Thyroid gland (tissue), 7 donors: Measurements from ENCODE around the gene COLQ.

- PRO-cap, 2 experiments: no peak in any of the 2 experiments
- RAMPAGE, long total RNA, 5 experiments: no peak in any of the 5 experiments
These were observed 74.2 kb downstream of the LSM3 start for GRCh38 chr3:14252683-14253342.

DNA sequence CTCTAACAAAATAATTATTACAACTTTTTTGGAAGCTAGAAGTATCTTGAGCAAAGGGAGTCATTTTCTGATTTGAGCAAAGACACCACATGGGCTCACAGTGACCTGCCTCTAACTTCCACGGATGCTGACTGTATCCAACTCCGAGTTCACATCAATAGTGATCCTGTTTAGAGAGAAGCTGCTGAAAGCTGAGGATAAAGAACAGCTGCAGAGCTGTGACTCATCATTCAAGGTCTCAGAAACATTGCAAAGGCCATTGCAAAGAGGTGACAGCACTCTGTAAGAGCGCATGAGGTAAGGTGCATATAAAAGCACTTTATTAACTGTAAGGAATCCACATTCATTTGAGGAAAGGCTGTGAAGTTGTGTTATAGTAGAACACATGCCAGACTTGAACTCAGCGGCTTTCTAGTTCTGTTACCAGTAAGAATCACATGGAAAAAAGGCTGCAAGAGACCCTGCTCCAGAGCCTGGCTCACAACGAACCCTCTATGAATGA is 111.0 kb downstream of the LSM3 start:
- PRO-cap, 2 experiments: no peak in any of the 2 experiments
- RAMPAGE, long total RNA, 5 experiments: no peak in any of the 5 experiments

GRCh38 chr3:14421040-14421903 is 18.9 kb downstream of the SLC6A6 start:
- PRO-cap, 2 experiments: no peak in any of the 2 experiments
- RAMPAGE, long total RNA, 5 experiments: no peak in any of the 5 experiments

DNA sequence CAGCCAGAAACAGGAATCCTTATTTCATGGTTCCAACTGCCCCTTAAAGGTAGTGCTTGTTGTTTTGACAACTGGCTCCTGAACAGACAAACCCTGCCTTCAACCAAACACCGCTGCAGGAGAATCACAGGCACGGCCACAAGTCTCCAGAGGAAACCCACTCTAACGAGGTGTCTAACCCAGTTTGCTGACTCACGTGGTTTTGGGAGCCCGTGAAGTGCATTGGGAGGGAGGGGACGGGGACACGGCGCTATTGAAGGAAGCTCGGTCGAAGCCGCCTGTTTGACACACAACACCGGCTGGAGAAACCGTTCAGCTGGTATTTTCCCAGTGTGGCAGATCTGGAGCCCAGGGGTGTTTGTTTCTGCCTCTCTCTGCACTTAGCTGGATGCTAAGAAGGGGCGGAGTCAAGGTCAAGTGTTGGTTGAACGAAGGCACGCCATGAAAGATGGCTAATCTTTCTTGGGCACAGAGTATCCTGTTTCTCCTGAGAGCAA is 22.3 kb downstream of the SLC6A6 start:
- PRO-cap, 2 experiments: no peak in any of the 2 experiments
- RAMPAGE, long total RNA, 5 experiments: no peak in any of the 5 experiments

DNA sequence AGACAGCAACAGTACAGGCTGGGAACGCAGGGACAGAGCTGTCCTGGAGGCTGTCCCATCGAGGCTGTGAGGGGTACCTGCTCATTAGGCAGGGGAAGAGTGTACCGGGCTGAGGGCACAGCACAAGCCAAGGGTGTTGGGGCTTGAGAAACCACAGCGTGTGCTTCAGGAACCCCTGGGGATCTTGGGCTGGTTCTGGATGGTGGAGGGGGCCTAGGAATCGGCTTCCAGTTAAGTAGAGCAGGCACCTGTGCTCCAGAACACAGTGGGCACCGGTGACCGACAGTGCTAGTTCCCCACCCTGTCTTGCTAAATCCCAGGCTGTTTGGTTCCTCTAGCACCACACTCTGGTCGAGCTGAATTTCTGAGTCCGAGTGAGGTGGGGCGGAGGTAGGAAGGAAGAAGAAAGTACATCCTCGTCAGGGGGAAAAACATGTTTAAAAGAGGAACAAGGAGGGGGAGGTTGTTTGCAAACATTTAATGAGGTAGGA is 29.1 kb downstream of the SLC6A6 start:
- PRO-cap, 2 experiments: peak in 1 of 2 experiments; most common plus-strand start position 373 of the sequence (in 1)
- RAMPAGE, long total RNA, 5 experiments: no peak in any of the 5 experiments

GRCh38 chr3:14460559-14461150 is 58.2 kb downstream of the SLC6A6 start:
- PRO-cap, 2 experiments: peak in 1 of 2 experiments; most common minus-strand start chr3:14460721 (in 1)
- RAMPAGE, long total RNA, 5 experiments: no peak in any of the 5 experiments

GRCh38 chr3:14819939-14820532 is 1.3 kb downstream of the FGD5 start:
- PRO-cap, 2 experiments: no peak in any of the 2 experiments
- RAMPAGE, long total RNA, 5 experiments: no peak in any of the 5 experiments

GRCh38 chr3:14946808-14947034 is 662 bp upstream of the NR2C2 start:
- PRO-cap, 2 experiments: no peak in any of the 2 experiments
- RAMPAGE, long total RNA, 5 experiments: no peak in any of the 5 experiments

- PRO-cap, 2 experiments: no peak in any of the 2 experiments
- RAMPAGE, long total RNA, 5 experiments: no peak in any of the 5 experiments
These were observed 4.0 kb upstream of the RBSN start for GRCh38 chr3:15102884-15103371.

DNA sequence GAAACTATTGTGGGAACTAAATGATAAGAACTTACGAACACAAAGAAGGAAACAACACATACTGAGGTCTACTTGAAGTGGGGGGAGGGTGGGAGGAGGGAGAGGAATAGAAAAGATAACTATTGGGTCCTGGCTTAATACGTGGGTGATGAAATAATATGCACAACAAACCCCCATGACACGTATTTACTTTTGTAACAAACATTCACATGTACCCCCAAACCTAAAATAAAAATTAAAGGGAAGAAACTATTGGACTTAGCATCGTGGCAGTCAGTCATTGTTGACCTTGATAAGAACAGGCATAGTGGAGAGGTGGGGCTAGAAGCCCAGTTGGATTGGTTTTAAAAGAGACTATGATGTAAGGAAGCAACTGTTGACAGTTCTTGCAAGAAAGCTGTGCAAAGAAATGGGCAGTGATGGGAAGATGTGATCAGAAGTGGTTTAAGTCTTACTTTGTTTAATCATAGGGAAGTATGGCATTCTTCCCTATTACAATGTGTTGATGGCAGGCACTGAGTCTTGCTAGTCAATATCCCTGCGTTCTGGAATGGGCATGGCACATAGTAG is 37.8 kb downstream of the CAPN7 start:
- PRO-cap, 2 experiments: no peak in any of the 2 experiments
- RAMPAGE, long total RNA, 5 experiments: no peak in any of the 5 experiments

DNA sequence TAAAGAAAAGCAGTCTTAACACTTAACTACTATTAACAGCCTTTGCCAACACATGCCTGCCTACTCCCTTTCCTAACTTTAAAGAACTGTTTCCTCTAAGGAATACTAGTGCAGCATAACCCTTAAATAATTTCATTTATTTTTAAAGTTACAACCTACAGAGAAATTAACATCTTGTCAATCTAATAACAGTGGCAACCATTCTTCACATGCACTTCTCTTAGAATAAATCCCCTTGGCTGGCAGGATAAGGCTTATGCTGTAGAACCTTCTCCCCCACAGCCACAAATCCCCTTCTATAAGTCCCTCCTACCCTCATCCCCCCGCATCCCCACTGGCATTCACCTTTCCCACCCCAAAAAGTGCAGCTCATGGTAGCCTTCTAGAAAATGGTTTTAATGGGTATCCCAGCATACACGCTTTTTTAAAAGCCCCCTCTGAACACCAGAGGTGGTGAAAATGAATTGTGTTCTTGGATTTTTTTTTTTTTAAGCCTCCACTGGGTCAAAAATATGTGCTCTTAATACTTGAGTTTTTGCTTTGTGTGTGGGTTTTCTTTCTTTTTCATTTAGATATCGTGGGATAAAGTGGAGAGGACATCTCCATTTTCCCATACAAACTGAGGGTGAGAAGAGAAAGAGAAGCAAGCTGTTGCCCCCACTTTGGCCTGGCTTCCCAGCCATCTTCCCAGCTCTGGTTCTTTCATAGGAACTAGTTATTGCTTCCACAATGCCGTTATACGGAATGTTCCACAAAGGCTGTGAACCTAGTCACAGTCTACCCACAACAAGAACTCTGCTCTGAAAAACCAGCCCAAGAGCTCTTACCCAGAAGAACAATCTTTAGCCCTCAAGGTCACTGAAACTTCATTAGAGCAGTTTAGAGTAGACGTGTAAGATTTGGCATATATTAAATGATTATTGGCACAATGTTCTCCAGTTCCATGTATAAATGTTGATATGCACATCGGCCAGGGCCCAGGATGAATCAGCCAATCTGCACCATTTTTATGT is 49.4 kb downstream of the CAPN7 start:
- PRO-cap, 2 experiments: no peak in any of the 2 experiments
- RAMPAGE, long total RNA, 5 experiments: no peak in any of the 5 experiments

- PRO-cap, 2 experiments: peak in 1 of 2 experiments; most common plus-strand start chr3:15293383 (in 1); most common minus-strand start chr3:15293180 (in 1)
- RAMPAGE, long total RNA, 5 experiments: no peak in any of the 5 experiments
These were observed 39.5 kb downstream of the SH3BP5 start for GRCh38 chr3:15292674-15293541.

DNA sequence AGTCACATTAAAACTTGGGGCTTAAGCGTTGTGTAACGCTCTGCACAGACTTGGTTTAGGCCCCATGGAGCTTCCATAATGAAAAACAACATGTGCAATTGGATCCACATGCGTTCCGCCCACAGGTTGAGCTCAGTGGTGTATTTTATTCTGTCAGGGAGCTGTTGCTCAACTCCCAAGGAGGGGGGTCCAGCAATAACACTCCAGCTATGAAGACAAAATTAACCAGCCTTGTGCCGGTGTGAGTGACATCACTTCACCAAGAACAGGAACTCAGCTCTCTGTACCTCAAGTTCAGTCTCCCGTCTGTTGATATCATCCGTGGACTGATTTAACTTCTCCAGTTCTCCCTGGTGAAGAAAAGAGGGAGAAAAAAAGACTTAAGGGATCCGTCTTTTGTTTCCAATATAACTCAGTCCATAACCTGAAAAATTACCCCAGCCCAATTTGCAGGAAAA is 2.1 kb downstream of the SH3BP5 start:
- PRO-cap, 2 experiments: peak in 1 of 2 experiments; most common plus-strand start position 156 of the sequence (in 1); most common minus-strand start position 52 of the sequence (in 1)
- RAMPAGE, long total RNA, 5 experiments: no peak in any of the 5 experiments

DNA sequence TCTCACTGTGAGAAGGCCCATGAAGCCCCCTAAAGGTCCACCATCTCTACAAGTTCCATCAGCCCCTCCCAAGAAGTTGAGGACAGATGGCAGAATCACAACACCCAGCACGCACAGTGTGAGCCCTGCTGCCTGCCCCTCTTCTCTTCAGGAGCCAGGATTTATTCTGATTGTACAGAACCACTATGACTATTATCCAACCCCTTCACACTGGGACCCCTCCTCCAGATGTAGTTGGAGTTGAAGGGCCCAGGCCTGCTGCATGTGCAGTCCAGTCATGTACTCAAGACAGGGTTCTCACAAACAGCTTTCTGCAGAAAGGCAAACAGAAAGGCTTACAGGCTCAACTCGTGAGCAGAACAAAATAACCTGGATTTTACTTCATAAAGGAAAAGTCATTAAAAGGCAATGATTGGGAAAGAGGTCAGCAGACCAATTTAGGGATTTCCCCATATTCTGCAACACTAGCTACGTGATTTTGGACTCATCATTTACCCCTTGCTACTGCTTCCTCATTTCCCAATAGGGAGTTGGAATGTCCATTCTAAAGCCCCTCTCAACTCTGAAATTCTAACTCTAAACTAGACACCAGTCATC is 18.2 kb downstream of the METTL6 start:
- PRO-cap, 2 experiments: no peak in any of the 2 experiments
- RAMPAGE, long total RNA, 5 experiments: no peak in any of the 5 experiments

DNA sequence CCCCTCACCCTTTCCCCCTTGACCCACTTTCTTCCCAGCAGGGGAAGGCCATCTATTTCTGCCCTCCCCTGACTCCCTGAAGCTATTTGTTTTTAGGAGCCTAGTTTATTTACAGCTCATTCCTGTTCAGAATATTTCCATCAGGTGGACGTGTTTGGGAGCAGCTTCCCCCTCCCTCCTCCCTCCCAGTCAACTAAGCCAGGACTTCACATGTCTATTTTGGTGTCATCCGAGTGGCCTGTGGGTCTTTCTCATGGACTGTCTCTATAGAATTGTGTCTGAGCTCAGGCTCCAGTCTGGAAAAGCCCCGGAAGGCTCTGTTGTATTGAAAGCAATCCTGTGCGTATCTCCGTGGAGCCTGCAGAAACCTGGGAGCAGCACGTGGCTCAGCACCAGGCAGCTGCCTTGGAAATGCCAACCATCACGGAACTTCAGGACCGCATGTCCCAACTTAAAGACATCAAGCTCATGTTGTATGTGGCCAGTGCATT is 25.2 kb downstream of the COLQ start:
- PRO-cap, 2 experiments: no peak in any of the 2 experiments
- RAMPAGE, long total RNA, 5 experiments: no peak in any of the 5 experiments

GRCh38 chr3:15521548-15522330 is at the start of gene COLQ:
Gene COLQ (minus strand): TSS chr3:15521706.
- PRO-cap, 2 experiments: no peak in any of the 2 experiments
- RAMPAGE, long total RNA, 5 experiments: no peak in any of the 5 experiments

DNA sequence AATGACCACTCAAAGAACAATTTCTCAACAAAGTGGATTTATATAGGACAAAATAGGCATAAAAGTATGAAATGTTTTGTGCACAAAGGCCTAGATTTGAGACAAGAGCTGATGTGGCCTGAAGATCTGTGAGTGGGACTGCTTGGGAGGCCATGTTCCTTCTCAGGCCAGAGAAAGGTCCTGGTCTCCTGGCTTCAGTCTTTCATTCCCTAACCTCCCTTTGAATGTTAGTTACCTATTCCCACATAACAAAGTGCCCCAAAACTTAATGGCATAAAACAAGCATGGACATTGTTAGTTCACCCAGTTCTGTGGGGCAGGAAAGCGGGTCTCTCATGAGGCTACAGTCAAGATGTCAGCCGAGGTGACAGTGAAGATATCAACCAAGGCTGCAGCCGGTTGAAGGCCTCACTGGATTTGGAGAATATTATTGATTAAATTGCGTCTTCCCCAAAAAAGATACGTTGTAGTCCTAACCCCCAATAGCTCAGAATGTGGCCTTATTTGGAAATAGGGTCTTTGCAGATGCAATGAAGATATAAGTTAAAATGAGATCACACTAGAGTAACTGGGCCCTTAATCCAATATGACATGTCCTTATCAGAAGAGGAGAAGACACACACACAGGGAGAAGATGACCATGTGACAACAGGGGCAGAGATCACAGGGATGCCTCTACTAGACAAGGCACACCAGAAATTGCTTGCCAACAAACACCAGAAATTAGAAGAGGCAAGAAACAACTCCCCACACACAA is 46.9 kb downstream of the BTD start:
- PRO-cap, 2 experiments: no peak in any of the 2 experiments
- RAMPAGE, long total RNA, 5 experiments: no peak in any of the 5 experiments

GRCh38 chr3:15756266-15757158 is 41.3 kb downstream of the ANKRD28 start:
- PRO-cap, 2 experiments: no peak in any of the 2 experiments
- RAMPAGE, long total RNA, 5 experiments: no peak in any of the 5 experiments

- PRO-cap, 2 experiments: no peak in any of the 2 experiments
- RAMPAGE, long total RNA, 5 experiments: no peak in any of the 5 experiments
These were observed 1.1 kb downstream of the ANKRD28 start for GRCh38 chr3:15796778-15797073.

- PRO-cap, 2 experiments: peak in 1 of 2 experiments; most common minus-strand start chr3:15860553 (in 1)
- RAMPAGE, long total RNA, 5 experiments: no peak in any of the 5 experiments
These were observed 62.6 kb upstream of the ANKRD28 start for GRCh38 chr3:15860288-15860967.